SUDHL5 (cell line): ENCODE measurements around a stretch of chr14.

GRCh38 chr14:54362972-54363446, 33.8 kb upstream of the CDKN3 start:
- PRO-cap = no peak

DNA sequence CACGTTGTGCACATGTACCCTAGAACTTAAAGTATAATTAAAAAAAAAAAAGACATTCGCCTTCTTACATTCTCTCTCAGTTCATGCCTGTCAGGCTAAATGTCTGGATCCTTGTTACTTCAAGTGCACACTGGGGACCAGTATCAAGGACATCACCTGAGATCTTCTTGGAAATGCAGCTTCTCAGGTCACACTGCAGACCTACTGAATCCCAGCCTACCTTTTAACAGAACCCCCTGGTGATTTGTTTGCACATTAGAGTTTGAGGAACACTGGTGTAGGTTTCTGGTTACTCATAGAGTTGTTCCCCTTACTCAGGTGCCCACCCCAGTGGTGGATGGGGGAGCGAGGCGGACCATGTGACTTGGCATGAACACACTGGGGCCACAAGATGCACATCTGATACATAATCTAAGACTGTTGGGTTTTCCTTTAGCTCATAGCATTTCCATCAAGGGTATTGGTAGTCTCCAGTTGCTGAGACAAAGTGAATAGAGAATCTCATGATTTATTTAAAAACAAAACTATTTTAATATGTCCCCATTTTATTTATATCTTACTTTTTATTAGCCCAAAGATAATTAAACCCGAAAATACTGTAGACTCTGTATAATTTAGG, 35.9 kb downstream of the SAMD4A start:
- PRO-cap = no peak

GRCh38 chr14:54640855-54641224, 73.9 kb downstream of the SAMD4A start:
- PRO-cap = no peak

DNA sequence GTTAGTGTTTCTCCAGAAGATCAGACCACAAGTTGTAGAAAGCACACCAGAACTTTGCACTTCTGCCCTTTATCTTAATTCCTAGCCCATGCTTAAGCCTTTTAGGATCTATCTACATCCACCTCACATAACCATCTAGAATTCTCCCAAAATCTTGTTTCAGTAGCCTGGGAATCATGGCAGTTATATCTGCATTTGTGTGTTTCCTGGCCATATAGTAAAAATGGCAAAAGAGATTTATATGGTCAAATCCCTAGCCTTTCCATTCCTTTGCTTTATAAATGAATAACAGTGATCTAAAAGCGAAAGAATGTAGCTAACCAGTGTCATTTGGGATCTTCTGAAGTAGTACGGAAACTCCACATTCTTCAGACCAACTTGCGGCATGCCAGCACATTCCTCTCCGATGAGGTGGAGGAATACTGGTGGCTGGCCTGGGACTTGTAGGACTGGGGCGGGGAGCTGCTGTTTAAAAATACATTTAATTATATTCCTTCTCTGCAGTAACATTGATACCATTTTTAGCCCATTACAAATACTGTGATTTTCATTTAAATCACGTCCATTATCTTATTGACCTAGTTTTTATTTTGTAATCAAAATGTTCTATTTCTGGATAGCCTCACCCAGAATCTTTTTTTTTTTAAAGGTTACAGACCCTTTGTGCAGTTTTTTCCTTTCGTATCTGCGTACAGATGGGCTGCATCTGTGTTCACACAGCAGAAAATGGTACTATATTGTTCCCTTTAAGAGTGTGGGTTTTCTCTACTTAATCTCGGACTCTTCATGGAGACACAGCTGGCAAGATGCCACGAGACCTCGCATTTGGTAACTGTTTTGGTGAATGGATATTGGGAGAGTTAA, 85.3 kb downstream of the SAMD4A start:
- PRO-cap = no peak

- PRO-cap = no peak
Measured at GRCh38 chr14:54652877-54653371, 86.0 kb downstream of the SAMD4A start.

GRCh38 chr14:54772667-54772948, 130.0 kb downstream of the GCH1 start:
- PRO-cap = no peak

GRCh38 chr14:54786833-54787346, 115.7 kb downstream of the GCH1 start:
- PRO-cap = no peak

DNA sequence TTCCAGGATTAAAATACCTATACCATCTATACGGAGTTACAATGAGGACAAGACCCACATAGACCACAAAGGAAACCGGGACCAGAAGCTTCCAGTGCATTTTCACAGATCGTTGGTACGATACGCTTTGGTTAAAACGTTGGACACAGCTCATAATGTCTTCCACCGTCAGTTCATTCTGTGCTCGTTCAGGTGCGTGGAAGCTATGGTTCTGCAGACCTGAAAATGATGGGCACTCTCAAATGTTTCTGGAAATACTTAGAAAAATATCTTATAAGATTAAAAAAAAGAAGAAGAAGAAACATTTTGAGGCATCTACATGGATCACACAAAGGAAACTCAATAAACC, 59.8 kb downstream of the GCH1 start:
- PRO-cap = no peak

GRCh38 chr14:55065337-55066245, 14.1 kb downstream of the MAPK1IP1L start:
- PRO-cap = no peak

- PRO-cap = no peak
Measured at GRCh38 chr14:55077607-55078160, 26.2 kb downstream of the MAPK1IP1L start.

DNA sequence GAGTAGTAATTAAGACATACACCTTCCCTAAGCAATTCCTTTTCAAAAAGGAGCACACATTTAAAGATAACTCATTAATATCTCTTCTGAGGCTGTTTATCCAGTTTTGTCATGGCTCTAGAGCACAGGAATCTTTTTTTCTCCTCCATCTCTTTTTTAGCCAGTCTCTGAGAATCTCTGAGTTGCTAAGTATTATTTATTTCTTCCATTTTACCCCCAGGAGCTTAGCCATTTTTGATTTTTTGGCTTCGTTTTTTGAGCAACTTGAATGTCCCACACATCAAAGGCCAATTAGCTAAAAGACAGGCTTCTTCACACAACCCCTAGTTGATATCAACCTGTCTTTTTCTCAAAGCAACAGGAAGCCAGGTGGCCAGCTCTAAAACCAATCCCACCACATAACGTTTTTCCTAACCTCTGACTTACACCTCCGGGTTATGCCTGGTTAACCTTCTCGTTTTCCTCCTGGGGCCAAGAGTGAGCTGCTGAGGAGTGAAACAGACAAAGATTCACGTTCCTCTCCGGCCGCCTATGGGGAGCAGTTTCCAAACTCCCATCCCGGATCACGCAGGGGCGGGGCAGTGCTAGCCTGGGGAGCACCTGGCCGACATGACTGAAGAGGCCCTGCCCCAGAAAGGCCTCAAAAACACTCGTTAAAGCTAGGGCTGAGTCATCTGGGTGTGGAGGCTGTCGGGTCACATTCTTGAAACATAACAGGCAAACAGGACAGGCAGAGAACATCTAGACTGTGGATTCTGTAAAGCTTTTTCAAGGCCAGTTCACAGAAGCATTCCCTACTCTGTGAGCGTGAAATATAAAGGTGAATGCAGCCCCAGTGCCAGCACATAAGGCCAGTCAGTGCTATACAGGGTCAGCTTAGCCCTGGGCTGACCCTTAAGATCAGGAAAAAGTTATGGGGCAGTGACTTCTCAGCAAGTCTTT, 26.1 kb upstream of the LGALS3 start:
- PRO-cap = no peak

DNA sequence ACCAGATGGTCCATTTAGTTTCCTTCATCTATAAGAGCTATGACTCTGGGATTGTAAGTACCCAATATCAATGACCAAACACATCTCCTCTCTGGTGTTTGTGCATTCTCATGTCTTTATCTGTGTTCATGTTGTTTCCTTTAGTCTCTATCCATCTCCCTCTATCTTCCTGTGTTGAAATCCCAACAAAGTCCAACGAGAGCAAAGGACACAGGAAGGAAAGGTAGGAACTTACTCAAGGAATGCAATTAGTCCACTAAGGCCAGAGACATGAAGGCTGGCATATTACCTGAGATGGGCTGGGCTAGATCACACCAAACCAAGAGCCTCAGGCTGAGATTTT, 14.4 kb upstream of the LGALS3 start:
- PRO-cap = no peak

DNA sequence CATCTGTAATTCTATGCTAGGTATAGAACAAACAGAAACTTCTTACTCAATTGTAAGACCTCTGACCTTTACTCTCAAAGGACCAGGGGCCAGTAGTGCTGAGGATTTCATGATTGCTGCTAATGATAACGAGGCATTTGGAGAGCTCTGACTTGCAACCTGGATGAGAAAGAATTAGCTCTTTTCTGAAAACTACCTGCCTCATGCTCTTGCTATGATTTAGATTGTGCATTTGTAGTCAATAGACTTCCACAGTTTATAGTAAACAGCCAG, 6.9 kb upstream of the LGALS3 start:
- PRO-cap = no peak

GRCh38 chr14:55126231-55126580, 2.8 kb upstream of the LGALS3 start:
- PRO-cap = no peak

- PRO-cap = no peak
Measured at GRCh38 chr14:55130515-55130609, 1.3 kb downstream of the LGALS3 start.

GRCh38 chr14:55353534-55354331, 57.9 kb downstream of the ATG14 start:
- PRO-cap = no peak

DNA sequence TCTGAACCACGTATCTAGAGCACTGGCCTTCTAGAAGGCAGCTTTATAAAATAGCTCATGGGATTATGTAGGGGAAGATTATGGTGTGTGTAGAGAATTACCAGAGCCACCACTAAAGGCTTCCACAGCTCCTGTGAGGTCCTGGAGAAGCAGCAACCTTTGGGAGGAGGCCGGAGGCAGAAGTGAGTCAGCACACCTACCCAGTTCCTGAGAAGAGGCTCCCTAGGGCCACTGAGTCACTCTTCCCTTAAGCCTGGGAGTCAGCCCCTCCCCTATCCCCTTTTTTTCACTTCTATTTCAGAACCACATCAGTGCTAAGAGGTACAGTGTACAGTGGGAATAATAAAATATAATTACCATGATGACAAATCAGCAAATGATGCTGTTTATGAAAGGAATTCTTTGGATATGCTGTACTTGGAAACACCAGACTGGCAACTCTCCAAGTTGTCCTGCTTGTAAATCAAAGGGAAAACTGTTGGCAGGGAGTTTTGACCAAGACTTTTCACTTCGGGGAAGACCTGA, 7.7 kb upstream of the TBPL2 start:
- PRO-cap = no peak

GRCh38 chr14:55616397-55616680, 36.3 kb downstream of the KTN1 start:
- PRO-cap = no peak

- PRO-cap = no peak
Measured at GRCh38 chr14:56148588-56148894, 30.3 kb downstream of the PELI2 start.

DNA sequence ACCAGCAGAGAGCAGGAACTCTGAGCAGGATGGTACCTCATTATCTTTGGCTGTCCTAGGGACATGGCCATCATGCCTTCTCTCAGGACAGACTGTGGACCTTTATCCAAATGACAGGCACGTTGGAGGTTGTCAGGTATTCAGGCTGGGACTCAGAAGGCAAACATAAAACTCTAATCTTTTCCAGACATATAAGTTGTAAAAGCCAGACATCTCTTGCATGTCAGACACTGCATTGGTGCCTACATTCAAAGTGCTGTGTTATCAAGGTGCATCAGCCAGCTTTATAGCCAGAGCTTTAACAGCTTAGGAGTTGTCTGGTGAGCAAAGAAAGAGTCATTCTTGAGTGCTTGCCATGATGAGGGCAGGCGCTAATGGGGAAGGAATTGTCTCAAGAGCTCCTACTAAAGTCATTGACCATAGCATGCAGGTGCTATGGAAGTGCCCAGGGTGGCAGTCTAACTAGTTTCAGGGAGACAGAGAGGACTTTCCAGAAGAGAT, 89.6 kb downstream of the PELI2 start:
- PRO-cap = no peak